Measurements from ENCODE around the gene PDCD6IP.

DNA sequence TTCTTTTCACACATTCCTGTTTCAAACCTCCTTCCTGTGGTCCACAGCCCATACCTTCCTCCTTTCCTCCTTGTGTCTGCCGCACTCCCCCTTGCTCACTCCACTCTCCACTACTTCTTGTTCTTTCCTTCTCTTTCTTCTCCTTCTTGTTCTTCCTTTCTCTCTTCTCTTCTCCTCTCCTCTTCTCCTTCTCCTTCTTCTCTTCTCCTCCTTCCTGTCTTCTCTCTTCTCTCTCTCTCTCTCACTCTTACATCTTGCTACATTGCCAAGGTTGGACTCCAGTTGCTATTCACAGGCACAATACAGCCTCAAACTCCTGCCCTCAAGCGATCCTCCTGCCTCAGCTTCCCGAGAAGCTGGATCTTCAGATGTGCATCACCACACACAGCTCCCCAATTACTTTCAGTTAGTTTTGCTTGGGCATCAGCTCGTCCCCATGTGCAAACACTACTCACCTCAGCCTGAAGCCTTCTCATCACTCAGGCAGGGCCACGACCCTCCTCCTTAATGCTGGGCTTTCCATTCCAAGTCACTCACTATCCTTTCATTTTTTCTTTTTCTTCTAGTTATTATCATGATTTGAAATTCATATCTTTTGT lies 49.6 kb downstream of the CCR4 start:
- CAGE, long polyA plus RNA, result no peak
- RRBS, result no CpG with 5 or more reads among the region's 5 CpGs

DNA sequence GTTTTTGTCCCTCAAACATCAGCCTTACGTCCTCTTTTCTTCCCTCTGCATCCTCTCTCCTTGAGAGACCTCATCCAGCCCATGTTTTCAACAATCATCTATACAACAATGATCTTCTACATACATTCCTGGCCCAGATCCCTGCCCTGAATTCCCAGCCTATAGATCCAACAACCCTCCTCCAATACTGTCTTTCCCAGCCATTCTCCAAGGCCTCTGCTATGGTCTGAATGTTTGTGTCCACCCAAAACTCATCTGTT lies 60.6 kb downstream of the CCR4 start:
- CAGE, long polyA plus RNA, result no peak
- RRBS, result no CpG with 5 or more reads among the region's 1 CpG

DNA sequence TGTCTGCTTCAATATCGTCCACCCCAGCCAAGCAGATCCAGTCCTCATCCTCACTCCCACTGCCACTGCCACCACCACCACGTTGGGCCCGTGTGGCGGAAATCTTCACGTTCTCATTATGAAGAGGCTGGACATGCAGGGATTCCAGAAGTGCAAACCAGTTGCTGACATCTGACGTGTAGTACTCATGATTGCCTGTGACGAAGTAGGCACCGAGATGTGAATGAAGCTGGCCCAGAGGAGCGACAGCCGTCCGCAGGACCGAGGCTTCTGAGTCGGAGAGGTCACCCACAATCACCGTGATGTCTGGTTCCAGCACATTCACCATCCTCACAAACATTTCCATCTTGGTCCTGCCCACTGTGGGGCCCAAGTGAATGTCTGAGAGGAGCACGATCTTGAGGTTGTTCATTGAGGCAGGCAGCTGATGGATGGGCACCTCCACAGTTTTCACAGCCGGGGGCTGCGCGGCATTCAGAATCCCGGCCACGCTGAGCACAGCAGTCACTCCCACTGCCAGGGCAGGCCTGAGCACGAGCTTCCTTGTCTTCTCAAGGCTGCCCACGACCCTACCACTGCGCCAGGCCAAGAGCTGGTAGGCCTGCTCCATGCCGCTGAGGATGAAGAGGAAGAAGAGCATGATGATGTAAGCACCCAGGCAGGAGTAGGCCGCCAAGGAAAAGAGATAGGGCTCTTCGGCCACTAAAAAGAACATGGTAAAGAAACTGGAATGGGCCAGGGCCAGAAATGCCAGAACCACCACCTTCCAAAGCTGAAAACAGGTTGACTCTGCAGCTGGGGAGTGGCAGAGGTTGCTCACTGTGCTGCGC lies 3.6 kb downstream of the GLB1 start:
- CAGE, long polyA plus RNA, result no peak
- RRBS, result no CpG with 5 or more reads among the region's 27 CpGs

DNA sequence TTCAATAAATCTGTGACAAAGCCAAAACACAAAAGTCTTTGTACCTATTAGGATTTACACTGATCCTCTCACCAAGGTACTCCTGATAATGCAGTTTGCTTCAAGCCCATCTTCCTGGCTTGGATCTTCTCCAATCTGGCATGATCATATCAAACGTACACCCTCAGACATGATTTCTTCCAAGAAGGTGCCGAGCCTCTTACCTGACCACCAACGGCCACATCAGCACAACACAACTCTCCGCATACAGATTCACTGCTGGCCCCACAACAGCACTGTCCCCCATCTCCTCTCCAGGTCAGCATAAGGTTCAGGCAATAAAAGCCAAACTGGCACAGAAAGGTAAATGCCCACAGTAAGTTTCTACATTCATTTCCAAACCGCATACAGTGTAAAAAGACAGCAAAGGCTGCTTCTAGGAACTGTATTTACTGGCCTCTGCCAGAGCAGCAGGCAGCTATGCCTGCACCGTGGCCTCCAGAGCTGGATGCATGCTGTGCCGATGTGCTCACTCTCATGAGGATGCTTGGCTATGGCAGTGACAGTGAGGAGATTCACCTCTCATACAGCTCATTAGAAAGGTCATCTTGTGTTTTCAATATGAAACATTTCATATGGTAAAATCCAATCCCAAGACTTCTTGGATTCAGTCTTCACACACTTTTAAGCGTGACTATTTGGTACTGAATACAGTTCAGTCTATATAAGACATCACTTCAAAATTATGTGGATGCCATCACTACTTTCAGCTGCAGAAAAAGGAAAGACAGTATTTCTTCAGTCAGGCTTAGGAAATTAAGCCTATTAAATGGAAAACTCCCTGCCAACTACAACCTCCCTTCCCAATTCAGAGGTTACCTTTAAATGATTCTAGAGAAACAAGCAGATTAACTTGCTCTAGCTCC lies 50.3 kb downstream of the UBP1 start:
- CAGE, long polyA plus RNA, result no peak
- RRBS, result no CpG with 5 or more reads among the region's 8 CpGs

DNA sequence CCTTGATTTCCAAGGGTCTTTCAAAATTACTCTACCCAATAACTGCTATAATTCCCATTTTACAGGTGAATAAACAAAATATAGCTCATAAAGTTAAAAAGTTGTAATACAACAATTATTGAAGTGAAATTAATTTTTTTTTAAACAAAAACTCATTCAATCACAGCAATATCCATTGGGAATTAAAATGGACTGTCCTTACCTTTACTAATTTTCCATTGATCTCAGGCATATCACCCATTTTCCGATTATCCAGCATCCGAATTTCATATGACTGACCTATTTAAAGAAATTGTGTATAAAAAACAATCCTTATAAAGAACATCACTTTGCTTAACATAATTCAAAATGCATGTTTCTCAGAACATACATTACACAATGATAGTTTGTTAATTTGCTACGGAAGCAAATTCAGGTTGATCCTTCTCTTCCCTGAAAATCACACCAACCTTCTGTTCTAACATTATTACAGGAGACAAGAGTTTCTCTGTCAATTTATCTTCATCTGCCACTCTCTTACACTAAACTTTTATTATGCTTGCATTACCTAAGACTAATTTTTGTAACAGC lies 23.6 kb downstream of the UBP1 start:
- CAGE, long polyA plus RNA, result no peak
- RRBS, result no CpG with 5 or more reads among the region's 3 CpGs

GRCh38 chr3:33436968-33437932 lies 3.0 kb downstream of the UBP1 start:
- CAGE, long polyA plus RNA, result no peak
- RRBS, result no CpG with 5 or more reads among the region's 3 CpGs

GRCh38 chr3:33546693-33547478 lies 106.7 kb upstream of the UBP1 start:
- CAGE, long polyA plus RNA, result no peak
- RRBS, result no CpG with 5 or more reads among the region's 2 CpGs

DNA sequence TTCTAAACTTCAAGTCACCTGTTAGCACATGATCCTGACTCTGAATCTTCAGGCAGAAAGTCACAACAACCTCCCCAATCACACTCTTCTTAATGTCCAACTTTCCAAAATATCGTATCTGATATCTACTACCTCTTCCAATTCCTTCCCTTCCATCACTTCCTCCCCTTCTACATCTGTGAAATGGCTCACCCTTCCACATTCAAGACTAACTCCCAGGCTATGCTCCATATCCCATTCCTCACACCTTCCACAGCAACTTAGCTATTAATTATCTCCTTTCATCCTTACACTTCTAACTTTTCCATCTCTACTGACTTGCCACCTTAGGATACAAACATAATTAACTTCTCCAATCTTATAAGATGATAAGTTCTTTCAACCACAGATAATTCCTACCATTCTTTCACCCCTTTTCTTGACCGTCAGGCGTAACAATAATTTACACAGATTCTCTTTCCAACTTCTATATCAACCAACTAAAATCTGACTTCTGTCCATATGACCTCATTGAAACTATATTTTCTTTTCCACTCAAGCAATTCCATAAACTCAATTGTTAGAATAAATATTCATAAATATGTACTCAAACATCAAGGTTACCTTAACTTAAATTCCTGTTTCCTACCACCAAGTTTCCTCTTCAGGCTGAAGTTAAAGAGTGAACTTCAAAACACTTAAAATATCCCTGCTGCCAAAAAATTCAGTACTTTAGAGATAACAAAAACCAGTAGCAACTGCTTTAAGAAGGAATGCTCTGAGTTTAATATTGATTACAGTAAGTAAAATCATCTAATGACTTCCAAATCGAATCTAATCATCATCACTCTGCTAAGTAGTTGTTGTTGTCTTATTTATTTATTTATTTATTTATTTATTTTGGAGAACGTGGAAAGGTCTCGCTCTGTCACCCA lies 119.5 kb downstream of the CLASP2 start:
- CAGE, long polyA plus RNA, result no peak
- RRBS, result no CpG with 5 or more reads among the region's 6 CpGs

- CAGE, long polyA plus RNA, result no peak
- RRBS, result no CpG with 5 or more reads among the region's 4 CpGs
Observed at GRCh38 chr3:33791603-33792125, 6.8 kb upstream of the PDCD6IP start.

GRCh38 chr3:33797848-33798719 lies at the start of gene PDCD6IP:
PDCD6IP (plus strand) TSS chr3:33798630.
- CAGE, long polyA plus RNA, result no peak
- RRBS, result no CpG with 5 or more reads among the region's 39 CpGs

- CAGE, long polyA plus RNA, result no peak
- RRBS, result 6% methylated on average over 5 of the region's 16 CpGs
Observed at GRCh38 chr3:35664362-35665032, 25.2 kb downstream of the ARPP21 start.

GRCh38 chr3:36494784-36495367 lies 114.6 kb downstream of the STAC start:
- CAGE, long polyA plus RNA, result no peak
- RRBS, result no CpG with 5 or more reads among the region's 2 CpGs

GRCh38 chr3:36733274-36733751 lies 31.0 kb downstream of the DCLK3 start:
- CAGE, long polyA plus RNA, result no peak
- RRBS, result no CpG with 5 or more reads among the region's 1 CpG

DNA sequence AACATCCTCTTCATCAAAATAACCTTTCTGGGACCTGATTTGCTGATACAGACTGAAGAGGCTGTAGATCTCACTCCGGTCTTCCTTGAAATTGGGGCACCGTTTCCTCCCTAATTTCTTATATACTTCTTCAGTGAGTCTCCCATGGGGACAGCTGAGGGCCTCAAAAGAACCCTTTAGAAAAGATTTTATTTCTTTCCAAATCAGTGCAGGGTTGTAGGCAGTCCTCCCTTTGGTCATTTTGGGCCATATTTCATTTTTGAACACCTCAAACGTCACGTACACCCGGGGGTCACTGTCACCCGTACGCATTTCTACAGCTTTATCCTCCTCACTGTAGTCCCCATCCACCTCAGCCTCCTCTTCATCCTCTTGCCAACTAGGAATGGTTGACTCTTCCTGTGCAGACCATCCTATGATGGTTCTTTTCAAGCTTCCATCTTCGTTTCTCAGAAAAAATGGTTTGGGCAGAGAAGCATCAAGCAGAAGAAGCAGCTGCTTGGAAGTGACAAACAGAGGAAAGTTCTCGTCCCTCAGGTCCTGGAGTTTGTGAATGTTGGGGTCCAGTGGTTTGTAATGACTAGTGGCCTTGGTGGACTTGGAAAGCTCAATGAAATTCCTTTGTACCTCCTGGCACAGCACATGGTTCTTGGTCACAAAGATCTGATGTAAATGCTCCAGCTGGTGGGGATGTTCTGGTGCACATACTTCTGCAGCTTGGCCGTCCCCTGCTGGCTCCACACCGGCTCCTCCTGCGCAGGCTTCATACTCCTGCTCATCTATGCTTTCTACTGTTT lies 89.2 kb downstream of the TRANK1 start:
- CAGE, long polyA plus RNA, result no peak
- RRBS, result 100% methylated on average over 1 of the region's 12 CpGs

- CAGE, long polyA plus RNA, result no peak
- RRBS, result 5% methylated on average over 29 of the region's 50 CpGs
Observed at GRCh38 chr3:36943771-36944582, 877 bp downstream of the TRANK1 start.

- CAGE, long polyA plus RNA, result no peak
- RRBS, result no CpG with 5 or more reads among the region's 9 CpGs
Observed at GRCh38 chr3:36982401-36983467, 10.2 kb downstream of the EPM2AIP1 start.

DNA sequence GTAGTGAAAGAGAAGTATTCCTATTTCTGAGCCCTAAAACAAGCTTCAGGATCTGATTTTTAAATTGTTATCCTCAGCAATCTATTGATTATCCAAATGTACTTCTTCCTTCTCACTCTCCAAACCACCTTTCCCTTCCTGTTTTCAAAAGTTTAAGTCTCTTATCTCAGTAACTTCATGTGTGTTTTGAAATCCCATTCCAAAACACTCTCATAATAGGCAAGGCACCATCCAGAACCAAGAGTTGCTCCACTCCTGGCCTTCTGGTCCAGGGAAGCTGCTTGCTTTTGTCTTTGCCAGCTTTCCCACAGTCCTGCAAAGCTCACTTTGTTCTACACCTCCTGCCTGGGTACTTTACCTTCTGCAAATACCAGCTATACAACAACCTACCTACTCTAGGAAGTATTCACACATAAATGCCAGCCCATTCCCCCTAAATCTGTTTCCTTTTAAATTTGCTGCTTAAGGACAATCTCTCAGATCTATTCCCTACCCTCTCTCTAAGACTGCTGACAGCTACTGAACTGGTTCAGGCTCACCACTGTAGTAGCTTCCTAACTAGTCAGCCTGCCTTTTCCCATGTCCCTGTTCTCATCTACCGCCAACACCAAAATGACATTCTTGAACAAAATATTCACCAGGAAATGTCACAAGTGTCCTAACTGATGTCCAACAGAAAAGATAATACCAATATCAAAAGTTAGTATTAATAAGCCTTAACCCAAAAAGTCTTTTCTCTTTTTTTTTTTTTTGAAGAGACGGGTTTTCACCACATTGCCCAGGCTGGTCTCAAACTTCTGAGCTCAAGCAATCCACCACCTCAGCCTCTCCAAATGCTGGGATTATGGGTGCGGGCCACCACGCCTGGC lies 63.7 kb downstream of the MLH1 start:
- CAGE, long polyA plus RNA, result no peak
- RRBS, result no CpG with 5 or more reads among the region's 4 CpGs

DNA sequence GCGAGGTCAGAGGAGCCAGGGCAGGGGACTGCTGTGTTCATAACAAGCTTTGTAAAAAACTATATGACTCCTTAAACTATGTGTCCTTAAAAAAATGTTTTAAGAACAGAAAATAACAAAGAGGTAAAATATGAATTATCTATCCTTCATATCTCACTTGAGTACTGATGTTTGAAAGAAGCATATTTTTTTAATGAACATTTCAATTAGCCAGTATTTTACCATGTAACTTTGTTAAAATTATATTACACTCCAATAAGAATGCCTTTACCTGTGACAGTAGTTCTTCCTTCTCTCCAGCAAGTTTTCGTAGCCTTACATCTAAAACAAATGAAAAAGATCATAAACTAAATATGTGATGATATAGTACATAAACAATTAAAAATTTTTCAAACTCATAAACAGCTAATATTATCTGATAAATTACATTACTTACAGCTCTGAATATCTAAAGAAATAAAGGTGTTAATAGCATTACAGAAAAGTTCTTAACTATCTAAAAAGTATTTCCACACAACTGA lies 70.2 kb downstream of the MLH1 start:
- CAGE, long polyA plus RNA, result no peak
- RRBS, result no CpG with 5 or more reads among the region's 2 CpGs

DNA sequence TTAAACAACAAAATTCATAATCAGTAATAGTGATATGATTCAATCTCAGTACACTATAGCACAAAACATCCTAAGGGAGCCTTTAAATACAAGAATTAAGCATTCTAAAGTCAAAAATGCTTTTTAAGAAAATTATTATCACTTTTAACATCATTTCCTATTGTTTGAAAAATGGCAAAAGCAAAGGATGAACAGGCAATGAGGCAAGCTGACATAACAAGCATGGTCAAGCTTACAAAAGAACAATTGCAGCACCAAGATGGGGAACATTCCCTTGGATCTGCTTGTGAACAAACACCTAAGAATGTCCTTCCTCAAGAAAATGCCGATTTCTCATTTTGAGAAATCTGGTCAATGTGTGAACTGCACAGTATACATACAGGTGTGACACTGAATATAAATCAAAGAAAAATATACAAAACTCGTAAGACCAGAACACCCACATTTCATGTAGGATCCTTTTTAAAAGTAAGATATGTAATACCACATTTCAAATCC lies 59.0 kb downstream of the LRRFIP2 start:
- CAGE, long polyA plus RNA, result no peak
- RRBS, result no CpG with 5 or more reads among the region's 2 CpGs

- CAGE, long polyA plus RNA, result no peak
- RRBS, result no CpG with 5 or more reads among the region's 1 CpG
Observed at GRCh38 chr3:37127329-37127815, 47.0 kb downstream of the LRRFIP2 start.

All from mammary epithelial cell (primary cell).